HTERT-HM (cell line): ENCODE measurements around a stretch of chr2.

- RRBS, result 2% methylated on average over 90 of the region's 195 CpGs
Measured at GRCh38 chr2:235669412-235670648, 176.0 kb downstream of the AGAP1 start.

DNA sequence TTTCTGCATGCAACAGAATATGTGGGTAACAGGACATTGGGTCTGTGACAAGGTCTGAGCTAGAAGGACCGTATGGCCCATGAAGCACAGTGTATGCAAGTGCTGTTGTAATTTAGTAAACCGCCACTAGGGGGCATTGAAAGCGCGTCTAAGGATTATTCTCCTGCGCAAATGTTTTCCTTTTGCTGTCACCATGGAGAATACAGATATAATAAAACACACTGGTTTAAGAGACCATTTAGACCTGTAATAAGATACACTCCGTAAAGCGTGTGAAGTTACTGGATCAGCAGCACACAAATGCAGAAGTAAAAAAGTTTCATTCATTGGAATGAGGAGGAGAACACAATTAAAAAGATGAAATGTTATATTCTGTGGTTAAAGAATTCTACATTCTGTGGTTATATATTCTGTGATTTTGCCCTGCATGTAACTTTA is 272.4 kb downstream of the AGAP1 start:
- RRBS, result no CpG with 5 or more reads among the region's 7 CpGs

DNA sequence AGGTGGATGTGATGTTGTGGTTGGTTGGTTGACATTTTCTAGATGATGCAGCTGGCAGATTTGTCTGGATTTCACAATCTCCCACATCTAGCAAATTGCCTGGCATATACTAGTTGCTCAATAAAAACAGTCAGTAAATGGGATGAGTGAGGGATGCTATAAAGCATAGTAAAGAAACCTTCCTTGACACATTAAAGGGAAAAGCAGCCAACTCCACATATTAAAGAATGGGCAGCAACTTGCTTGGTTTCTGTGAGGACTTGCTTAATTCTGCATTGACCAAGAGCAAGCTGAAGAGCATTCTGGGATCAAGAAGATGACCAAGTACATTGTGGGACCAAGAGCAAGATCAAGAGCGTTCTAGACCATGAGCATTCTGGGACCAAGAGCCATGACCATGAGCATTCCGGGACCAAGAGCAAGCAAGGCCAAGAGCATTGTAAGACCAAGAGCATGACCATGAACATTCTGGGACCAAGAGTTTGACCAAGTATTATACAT is 293.7 kb downstream of the AGAP1 start:
- RRBS, result no CpG with 5 or more reads among the region's 2 CpGs

- RRBS, result no CpG with 5 or more reads among the region's 17 CpGs
Measured at GRCh38 chr2:235832547-235833418, 335.4 kb downstream of the GBX2 start.

- RRBS, result no CpG with 5 or more reads among the region's 11 CpGs
Measured at GRCh38 chr2:235840009-235840923, 327.9 kb downstream of the GBX2 start.

DNA sequence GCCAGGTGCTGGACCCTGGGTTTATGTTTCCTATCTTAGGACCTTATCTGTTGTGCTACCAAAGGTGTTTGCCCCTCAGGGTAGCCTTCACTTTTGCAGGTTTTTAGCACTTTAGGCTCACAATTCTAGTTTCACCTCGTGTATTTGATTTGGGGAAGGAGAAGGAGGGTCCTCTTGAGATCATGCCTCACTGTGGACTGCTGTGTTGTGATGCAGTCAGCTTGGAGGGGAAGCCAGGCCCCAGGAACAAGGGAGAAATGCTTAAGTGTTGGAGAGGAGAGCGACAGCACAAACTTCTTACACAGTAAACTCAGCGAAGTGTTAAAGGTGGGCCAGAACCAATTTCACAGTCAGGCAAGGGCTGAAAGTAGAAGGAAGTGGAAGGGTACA is 137.7 kb downstream of the GBX2 start:
- RRBS, result no CpG with 5 or more reads among the region's 3 CpGs

DNA sequence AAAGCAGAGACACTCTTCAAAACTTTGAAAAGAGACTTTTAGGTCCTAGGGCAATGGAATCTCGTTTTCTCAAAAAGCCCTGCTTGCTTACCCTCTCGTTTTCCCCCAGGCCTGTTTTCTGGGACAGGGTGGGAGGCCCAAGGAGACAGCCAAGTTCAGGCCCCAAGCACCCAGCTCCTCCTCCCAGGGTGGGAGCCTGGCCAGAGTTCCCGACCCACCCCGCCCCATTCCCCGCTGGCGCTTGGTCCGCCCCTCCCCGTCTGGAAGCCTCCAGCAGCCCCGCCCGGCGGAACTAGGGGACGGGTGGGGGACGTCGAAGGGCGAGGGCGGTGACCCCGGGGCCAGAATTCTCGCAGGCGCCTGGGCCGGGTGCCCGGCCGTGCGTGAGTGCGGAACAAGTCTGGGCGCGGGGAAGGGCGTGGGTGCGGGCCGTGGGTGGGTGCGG is 2.1 kb upstream of the ACKR3 start:
- RRBS, result 3% methylated on average over 8 of the region's 30 CpGs

DNA sequence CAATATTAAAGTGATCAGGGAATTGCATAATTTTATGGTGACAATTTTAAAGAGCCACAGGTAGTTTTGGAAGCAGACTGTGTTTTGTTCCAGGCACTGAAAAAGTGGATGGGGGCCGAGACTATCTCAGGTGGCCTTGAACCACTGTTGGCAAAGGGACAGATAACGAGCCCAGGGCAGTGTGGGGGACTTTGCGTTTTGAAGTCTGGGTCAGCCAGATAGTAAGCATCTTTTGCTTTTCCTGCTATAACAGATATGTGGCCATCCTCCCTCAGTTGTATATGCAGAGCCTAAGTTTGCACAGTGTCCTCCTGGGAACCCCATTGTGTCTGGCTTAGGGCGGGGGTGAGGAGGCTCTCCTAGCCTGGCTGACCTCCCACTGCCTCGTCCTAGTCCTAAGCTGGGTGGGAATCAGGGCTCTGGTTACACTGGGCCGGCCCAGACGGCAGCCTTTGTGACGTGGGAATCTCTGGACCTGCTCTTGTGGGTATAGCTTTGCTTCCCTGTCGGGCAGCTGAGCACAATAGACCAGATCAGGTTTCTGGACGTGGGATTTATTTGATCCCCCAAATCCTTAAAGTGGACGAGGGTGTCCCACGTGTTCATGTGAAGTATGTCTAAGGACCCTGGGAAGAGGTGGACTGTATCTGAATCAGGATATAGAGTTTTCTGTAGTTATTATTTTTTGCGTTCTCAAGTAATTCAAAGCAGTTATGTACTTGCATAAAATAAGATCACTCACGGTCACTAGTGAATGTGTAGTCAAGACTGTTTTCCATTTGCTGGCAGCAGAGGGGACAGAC is 2.8 kb downstream of the ACKR3 start:
- RRBS, result no CpG with 5 or more reads among the region's 14 CpGs

- RRBS, result no CpG with 5 or more reads among the region's 15 CpGs
Measured at GRCh38 chr2:236575382-236575947, 5.8 kb downstream of the ACKR3 start.

DNA sequence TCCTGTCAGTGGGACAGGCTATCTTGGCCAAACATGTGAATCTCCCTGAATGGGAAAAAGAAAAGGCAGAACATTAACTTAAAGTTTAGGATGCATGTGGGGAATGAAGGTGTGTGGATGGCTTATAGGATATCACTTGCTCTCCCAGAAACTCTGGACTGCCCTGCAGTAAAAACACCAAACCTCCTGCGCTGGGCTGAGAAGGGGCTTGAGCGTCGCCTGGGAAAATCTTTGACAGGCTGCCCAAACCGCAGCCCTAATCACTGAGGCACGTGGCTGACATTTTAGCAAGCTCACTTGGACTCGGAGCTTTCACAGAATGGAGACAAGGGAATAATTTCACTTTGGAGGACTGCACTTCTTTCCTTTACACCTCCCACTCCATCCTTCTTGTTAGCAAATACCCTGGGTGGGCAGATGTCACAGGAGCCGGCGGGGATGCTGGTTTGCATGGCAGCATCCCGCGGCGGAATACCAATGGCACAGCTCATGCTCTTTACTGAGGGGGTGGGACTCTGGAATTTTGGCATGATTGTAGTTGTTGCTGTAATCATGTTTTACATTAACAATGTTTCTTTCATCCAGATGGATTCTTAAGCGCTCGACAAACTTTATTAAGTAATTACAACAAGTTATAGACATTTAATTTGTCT is 94.0 kb downstream of the ACKR3 start:
- RRBS, result no CpG with 5 or more reads among the region's 13 CpGs

DNA sequence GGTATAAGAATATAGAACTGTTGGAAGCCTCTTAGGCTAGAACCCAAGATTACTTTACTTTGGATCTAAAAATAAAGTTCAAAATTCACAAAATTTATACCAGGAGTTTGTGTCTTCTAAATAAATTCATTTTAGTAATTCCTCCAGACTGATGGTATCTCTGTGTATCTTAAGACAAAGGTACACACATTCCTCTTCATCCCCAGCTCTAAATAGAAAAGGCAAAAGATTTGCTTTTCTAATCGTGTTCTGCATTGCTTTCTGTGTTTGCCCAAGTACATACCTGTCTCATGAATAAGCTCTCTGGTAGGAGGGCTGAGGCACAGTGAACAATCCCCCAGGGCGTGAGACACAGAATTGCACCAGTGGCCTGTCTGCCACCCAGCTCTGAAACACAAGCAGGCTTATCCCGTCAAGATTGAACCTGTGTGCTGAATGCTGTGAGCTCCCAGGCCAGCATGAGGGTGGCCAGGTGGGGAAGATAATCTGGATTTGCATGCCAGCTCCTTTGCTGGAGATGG is 176.1 kb downstream of the ACKR3 start:
- RRBS, result no CpG with 5 or more reads among the region's 3 CpGs

DNA sequence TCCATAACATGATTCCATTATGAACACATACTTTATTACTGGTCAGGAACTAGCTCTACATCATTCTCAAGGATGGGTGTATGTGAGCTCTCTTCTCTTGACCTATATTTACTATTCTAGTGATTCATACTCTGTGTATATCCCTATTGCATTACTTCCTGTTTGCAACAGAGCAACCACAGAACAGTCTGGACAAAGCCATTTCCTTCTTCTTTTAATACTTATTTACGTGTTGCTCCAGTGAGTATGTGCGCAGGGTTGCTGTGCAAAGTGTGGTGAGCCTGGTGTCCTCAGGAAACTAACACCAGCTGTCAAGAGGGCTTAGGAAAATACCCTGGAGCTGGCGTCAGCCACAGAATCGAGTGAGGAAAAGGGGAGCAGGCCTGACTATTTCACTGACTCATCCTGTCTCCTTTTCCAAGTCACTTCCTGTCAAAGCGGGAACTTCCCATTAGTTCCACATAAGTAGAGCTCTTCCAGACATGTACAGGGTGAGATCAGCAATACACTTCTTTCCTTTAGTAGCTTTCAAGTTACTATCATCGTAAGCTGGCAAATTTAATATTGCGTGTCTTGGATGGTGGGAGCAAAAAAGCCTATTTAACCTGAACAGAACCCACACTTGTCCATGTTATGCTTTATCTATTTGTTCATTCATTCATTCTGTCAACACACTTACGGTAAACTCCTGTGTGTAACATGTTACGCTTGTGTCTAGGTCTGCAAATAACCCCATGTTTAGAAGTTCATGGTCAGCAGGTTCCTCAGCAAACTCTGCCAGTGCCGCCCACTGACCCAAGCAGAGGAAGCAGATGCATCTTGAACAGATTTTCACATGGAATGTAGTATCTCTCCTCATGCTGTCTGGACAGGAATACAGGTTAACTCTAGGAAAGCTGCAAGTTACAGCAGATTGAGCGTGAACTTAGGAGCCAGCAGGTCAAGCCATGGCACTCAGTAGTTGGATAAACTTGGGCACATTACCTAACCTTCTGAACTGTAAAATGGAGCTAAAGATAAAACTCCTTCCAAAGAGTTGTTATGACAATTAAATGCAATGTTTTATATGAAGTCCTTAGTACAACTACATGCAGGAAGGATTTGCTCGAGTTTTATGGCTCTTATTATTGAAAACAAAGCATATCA is 213.9 kb upstream of the COPS8 start:
- RRBS, result no CpG with 5 or more reads among the region's 12 CpGs

DNA sequence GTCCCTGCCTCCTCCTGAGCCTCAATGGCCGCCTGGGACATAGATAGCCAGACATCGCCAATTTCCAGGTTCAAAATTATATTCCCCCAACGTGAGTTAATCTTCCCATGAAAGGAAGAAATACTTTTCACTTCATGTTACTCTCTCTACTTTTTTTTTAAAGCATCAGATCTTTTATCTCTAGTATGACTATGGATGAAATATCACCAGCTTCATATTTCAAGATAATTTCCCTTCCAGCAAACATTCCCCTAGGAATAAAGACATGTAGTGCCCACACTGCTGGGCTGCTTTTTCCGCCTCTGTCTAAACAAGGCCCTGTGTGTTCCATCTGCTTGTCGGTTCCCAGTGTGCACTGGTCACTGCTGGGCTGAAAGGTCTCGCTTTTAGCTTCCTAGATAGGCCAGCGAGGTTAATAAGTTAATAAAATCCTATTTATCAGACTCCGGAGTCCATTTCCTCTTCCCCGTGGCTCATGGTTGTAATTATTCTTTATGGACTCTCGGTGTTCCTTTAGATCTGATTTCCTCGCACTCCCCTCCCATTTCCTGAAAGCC is 196.7 kb upstream of the COPS8 start:
- RRBS, result no CpG with 5 or more reads among the region's 11 CpGs

GRCh38 chr2:236971858-236972373 is 113.8 kb upstream of the COPS8 start:
- RRBS, result 28% methylated on average over 2 of the region's 20 CpGs

DNA sequence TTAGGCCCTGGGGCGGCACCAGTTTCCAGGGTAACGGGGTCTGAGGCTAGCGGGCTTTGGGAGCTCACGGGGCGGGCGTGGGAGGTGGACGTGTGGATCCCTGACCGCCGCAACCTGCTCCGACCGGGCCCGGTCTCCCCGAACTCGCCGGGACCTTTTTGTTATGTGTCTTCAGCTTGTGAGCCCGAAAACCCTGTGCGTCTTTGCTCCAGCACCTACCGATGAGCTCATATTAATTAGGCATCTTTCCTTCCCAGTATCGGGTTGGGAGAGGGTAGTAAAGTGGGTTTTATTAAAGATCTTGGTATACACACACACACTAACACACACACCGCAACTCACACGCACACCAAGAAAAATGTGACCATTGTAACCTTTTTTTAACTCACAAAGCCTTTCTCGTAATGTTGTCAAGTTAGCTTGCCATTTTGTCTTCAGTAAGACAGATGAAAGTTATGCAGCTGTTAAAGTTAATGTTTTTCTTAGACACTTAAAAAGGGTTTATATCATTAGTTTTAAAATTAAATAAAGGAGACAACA is 465 bp downstream of the COPS8 start:
- RRBS, result no CpG with 5 or more reads among the region's 22 CpGs

DNA sequence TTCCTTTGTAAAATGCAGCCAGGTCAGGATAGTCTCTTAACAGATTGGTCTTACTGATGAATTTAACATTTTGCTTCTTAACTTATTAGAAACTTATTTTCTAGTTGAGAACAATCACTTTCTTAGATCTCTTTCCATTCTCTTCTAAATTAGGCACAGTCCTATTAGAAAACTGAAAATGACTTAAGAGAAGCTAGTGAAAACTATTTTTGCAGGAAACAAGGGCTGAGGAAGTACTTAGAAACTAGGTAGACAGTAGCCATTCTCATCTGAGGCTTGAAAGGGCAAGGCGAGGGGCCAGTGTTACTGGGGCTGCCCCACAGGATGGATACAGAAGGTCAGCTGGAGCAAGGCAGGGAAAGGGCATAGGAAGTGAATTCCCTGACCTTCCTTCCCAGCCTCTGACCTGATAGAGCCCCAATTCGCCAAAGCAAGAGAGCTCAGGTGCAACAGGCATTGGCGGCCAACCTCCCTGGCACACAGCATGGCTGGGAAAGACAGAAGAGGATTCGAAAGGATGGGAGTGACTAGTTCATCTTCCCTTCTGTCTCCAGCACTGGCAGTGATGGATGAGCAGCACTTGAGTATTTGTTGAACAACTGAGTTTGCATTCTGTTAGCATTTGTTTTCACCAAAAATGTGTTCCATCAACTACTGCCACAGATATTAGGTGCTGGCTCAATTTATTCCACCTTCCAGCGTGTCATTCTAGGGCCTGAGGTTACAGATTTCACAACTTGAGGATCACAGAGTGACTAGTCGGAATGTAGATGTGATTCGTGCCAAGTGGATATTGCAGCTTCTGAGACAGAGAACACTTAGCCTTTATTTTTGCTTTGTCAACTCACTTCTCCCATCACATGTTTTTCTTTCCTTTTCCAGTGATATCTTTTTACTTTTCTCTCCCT is 6.1 kb downstream of the COPS8 start:
- RRBS, result no CpG with 5 or more reads among the region's 7 CpGs

- RRBS, result no CpG with 5 or more reads among the region's 5 CpGs
Measured at GRCh38 chr2:237306879-237307331, 107.1 kb downstream of the COL6A3 start.

DNA sequence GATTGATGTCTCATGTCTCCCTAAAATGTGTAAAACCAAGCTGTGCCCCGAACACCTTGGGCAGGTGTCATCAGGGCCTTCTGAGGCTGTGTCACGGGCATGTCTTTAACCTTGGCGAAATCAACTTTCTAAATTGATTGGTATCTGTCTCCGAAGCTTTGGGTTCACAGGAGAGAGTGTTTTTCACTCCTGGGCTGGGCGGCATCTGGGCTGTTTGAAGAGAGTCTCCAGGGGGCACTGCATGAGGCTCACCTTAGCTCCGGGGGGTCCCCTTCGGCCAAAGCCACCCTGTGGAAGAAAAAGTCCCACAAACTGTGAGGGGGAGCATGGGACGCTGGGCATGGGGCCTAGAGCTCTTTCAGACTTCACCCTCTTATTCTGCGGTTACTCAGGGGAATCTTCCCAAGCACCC is 59.3 kb downstream of the COL6A3 start:
- RRBS, result no CpG with 5 or more reads among the region's 9 CpGs

GRCh38 chr2:237362439-237362933 is 51.5 kb downstream of the COL6A3 start:
- RRBS, result no CpG with 5 or more reads among the region's 2 CpGs

- RRBS, result no CpG with 5 or more reads among the region's 7 CpGs
Measured at GRCh38 chr2:237435880-237436426, 22.0 kb upstream of the COL6A3 start.